Vermiform appendix (tissue), 1 donor: ENCODE measurements around a stretch of chr15.

GRCh38 chr15:63040579-63041162, 1.9 kb upstream of the TPM1 start:
- PRO-cap = no peak

DNA sequence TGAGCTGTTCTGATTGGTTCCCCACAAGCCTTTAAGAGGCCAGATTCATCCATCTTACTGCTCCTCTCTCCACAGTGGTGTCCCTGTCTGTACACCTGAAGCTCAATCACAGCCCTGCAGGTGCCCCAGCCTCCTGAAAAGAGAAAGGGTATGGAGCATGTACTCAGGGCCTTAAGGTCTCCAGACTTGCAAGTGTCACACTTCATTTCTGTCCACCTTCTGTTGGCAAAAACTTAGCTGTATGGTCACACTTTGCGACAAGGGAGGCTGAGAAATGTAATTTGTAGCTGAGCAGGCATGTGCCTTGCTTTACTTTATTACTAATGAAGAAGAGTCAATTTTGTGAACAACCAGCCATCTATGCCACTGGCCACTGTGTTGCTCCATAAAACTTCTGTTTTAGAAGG, 12.7 kb downstream of the LACTB start:
- PRO-cap = no peak

DNA sequence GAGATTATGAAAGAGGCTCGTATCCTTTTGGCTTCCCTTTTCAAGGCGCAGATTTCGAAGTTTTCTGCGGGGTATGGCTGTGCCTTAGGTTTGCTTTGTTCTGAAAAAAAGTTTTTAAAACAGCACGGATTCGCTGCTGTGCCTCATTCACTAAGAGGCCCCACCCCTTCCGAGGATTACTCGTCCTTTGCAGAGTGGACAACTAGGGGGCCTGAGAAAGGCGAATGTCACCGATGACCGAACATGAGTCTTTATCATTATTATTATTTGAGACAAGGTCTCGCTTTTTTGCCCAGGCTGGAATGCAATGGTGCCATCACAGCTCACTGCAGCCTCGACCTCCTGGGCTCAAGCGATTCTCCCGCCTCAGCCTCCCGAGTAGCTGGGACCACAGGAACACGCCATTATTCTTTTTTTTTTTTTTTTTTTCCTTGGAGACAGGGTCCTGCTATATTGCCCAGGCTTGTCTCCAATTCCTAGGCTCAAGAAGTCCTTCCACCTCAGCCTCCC, 698 bp upstream of the RPS27L start:
- PRO-cap = bidirectional peak, plus-strand start at position 214 of the sequence, minus-strand start at position 102 of the sequence

DNA sequence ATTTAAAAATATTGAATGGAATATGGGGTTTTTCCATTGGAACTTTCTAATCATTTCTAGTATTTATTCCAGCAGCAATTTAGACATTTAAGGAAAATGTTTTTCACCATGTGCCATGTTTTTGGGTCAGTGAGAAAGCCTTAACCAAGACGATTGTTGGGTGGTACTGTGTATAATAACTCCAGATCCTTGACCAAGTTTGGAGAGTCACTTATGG, 27.8 kb downstream of the RAB8B start:
- PRO-cap = no peak

- PRO-cap = no peak
These were observed 16.6 kb upstream of the APH1B start for GRCh38 chr15:63260807-63261184.

DNA sequence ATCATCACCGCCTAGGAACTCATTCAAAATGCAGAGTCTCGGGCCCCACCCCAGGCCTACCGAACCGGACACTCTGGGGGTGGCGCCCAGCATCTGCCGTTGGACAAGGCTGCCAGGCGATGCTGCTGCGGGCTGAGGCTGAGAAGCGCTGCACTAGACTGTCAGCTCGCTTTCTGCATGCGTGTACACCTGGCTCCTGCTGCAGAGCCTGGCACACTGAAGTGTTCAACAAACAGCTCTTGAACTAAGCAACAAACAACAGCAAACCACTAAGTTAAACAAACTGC, 26.3 kb downstream of the CA12 start:
- PRO-cap = no peak

DNA sequence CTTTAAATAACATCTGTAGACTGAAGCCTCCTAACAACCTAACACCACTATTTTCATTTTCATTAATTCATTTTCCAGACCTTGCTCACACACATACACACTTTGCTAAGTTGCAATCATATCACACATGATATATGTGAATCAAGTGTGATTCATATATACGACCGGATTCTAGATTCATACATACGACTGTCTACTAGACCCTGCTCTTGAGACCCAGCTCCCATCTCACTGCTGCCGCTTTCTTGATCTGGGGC, 51.3 kb upstream of the CA12 start:
- PRO-cap = no peak

- PRO-cap = no peak
These were observed 115.1 kb downstream of the HERC1 start for GRCh38 chr15:63718323-63719293.

DNA sequence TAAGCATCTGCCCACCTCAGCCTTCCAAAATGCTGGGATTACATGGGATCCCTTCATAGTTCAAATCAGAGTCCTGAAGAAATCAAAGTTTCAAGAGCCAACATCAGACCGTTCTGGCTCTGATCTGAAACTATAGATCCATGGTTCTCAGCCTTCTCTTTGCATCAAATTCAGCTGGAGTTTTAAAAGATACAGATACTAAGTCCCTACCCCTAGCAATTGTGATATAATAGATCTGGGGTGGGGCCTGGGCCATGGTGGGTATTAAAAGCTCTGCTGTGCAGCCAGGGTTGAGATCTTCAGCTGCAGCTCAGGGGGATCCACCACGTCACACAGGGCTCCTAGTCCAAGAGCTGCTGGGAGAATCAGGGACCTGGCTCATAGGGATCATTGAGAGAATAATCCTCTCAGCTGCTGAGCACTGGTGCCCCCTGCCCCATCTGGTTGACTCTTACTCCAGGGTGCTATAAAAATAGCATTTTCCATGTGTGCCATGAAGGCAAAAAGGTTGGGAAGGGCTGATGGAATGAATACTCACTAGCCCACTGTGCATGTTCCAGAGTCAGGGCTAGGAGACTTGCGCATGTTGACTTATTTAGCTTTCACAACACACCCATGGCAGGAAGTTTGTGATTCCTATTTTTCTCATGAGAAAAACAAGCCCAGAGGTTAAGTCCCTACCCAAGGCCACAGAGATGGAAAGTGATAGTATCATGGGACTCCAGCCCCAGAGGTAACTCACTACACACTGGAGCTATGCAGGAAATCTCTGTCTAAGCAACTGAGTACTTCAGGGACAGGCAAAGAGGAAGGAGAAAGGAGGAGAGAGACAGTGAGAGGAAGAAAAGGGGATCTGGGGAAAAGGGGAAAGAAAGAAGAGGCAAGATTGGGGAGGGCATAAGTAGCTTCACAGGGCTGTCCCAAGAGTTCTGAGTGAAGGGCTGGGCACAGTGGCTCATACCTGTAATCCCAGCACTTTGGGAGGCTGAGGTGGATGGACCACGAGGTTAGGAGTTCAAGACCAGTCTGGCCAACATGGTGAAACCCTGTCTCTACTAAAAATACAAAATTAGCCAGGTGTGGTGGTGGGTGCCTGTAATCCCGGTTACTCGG, 94.6 kb upstream of the HERC1 start:
- PRO-cap = no peak

- PRO-cap = no peak
These were observed 41.6 kb downstream of the DAPK2 start for GRCh38 chr15:64004601-64005075.

GRCh38 chr15:64070979-64071961, 22.4 kb downstream of the CIAO2A start:
- PRO-cap = no peak

GRCh38 chr15:64105347-64105726, 9.6 kb downstream of the SNX1 start:
- PRO-cap = no peak

- PRO-cap = no peak
These were observed 1.6 kb downstream of the ZNF609 start for GRCh38 chr15:64461788-64462615.

DNA sequence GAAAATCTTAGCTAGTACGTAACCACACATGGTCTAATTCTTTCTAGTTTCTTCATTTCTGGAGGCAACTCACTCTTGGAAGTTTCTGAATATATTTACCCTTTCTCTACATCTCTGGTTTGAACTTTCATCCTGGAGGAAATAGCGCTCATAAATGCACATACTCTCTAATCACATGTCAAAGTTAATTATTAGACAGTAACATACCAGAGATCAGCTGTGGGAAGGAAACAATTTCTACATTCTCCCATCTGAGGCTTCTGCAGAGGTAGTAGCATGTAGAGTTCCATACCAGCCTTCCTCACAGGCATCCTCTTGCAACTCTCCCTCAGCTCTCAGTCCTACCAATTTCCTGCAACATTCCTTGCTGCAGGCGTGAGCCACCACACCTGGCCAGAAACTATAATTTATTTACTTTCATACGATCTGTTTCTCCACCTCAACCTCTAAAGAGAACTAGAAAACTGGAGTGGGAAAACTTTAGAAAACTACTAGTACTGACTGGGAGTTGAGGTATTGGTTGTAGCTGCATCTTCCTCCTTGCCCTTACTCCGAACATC, 132.4 kb downstream of the RBPMS2 start:
- PRO-cap = no peak

DNA sequence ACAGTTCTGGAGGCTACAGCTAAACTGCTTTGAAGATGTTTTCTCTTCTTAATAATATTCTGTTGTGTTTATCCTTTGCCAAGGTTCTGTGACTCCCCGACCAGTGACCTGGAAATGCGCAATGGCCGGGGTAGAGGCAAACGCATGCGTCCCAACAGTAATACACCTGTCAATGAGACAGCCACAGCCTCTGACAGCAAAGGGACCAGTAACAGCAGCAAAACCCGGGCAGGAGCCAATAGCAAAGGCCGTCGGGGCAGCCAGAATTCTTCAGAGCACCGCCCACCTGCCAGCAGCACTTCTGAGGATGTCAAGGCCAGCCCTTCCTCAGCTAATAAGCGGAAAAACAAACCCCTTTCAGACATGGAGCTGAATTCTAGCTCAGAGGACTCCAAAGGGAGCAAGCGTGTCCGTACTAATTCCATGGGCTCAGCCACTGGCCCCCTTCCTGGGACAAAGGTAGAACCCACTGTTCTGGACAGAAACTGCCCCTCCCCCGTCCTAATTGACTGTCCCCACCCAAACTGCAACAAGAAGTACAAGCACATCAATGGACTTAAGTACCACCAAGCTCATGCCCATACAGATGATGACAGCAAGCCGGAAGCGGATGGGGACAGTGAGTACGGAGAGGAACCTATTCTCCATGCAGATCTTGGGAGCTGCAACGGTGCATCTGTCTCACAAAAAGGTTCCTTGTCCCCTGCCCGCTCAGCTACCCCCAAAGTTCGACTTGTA, 101.4 kb downstream of the RBPMS2 start:
- PRO-cap = no peak

- PRO-cap = unidirectional peak, plus-strand start at chr15:64740302
These were observed 34.7 kb downstream of the RBPMS2 start for GRCh38 chr15:64740223-64741478.

DNA sequence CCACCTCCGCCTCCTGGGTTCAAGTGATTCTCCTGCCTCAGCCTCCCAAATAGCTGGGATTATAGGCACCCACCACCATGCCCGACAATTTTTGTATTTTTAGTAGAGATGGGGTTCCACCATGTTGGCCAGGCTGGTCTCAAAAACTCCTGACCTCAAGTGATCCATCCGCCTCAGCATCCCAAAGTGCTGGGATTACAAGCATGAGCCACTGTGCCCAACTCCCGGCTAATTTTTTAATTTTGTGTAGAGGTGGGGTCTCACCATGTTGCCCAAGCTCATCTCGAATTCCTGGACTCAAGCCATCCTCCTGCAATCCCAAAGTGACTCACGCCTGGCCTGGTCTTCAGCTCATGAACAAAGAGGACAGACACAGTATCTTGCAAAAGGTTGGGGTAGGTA, 13.6 kb downstream of the RBPMS2 start:
- PRO-cap = no peak

DNA sequence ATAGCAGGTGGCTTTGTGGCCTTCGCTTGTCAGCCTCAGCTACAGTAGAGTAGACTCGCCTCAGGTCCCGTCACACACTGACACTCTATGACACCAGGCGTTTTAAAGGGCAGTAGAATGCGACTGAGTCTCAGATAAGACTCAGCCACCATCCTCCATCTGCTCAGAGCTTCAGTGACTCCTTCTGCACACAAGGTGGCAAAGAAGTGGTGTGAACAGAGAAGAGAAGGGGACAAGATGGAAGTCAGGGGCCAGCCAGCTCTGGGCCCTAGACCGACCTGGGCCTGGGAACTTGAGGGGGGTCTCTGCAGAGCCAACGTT, 12.8 kb downstream of the RBPMS2 start:
- PRO-cap = no peak

- PRO-cap = no peak
These were observed 322 bp downstream of the PLEKHO2 start for GRCh38 chr15:64842039-64842434.

- PRO-cap = bidirectional peak, plus-strand start at chr15:64884221, minus-strand start at chr15:64884100
These were observed 27.8 kb upstream of the ANKDD1A start for GRCh38 chr15:64883623-64884611.